ENCODE results near the genes TNNT3 and NUP98.

DNA sequence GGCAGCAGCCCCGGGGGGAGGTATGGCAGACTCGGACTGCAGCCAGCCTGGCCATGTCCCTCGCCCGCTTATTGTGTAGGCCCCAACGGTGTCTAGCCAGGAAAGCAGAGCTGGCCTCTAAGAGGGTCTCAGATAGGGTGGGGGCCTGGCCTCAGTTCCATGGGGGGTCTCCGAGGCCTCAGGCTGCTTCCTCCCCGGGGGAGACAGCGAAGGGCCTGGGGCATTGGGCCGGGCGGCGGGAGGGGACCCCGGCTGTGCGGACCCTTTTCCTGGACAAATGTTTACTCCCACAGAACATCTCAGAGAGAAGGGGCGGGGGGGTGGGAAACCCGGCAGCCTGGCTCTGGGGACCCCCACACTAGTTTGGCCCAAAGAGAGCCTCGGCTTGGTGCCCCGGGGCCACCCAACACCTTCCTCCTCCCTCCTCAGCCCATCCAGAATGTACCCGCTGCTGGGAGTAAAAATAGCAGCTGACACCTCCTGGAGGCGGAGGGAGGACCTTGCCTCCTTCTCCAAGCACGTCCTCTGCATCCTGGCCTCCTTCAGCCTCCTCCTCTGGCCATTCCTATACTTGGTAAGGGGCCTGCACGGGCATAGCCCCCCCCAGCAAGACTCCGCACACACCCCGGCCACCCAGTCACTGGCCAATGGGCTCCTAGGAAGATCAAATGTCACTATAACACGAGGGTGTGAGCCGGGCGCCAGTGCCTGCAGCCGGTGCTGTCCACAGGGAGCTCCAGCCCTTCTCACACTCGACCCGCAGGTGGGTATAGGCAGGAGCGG lies at the start of gene TNNT3:
Gene TNNT3 (plus strand): TSS at position 704 of the 783 bp plus-strand sequence.
- PRO-cap, result no peak
- RAMPAGE, long total RNA, 4 experiments, result no peak in any of the 4 experiments

GRCh38 chr11:2158144-2158923 lies 2.7 kb downstream of the INS start:
- PRO-cap, result no peak
- RAMPAGE, long total RNA, 4 experiments, result no peak in any of the 4 experiments

DNA sequence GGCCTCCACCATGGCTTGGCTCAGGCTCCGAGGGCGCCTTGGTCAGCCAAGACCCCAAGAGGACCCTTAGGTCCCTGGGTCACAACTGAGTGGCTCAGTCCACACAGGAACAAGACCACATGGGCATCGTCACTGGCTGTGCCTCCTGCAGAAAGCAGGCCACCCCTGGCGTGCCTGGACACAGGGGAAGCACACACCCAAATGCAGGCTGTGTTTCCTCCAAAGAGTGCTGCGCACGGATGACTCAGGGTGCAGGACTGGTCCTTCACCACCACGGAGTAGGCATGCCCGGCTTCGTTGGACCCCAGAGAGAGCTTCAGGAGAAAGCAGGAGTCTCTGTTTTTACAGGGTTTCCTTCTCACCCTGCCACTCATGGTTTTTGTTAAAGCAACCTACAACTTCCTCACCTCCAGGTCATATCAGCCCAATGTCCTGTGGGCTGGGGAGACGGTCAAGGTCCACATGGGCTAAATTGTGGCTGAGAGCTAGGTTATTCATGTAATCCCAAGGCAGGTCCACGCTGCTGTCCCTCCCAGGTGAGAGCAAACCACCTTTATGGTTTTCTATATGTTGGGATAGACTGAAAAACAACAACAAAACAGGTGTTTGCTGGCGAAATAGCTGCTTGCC lies 19.3 kb downstream of the TSPAN32 start:
- PRO-cap, result no peak
- RAMPAGE, long total RNA, 4 experiments, result no peak in any of the 4 experiments

DNA sequence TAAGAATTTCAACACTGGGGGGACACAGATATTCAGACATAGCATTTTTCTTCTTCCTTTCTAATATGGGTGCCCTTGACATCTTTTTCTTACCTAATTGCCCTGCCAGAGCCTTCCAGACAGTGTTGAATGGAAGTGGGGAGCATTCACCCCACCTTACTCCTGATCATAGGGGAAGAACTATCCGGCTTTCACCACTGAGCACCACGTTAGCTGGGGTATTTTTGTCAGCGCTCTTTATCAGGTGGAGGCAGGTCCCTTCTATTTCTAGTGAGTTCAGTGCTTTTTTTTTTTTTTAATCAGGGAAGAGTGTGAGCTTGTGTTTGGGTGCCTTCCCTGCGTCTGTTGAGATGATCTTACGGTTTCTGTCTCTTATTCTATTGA lies 3.4 kb upstream of the CD81 start:
- PRO-cap, result no peak
- RAMPAGE, long total RNA, 4 experiments, result no peak in any of the 4 experiments

GRCh38 chr11:2375945-2376572 lies 1.1 kb upstream of the CD81 start:
- PRO-cap, result no peak
- RAMPAGE, long total RNA, 4 experiments, result no peak in any of the 4 experiments

GRCh38 chr11:2377849-2378317 lies 773 bp downstream of the CD81 start:
- PRO-cap, result bidirectional peak, plus-strand start at chr11:2378105, minus-strand start at chr11:2377997
- RAMPAGE, long total RNA, 4 experiments, result no peak in any of the 4 experiments

DNA sequence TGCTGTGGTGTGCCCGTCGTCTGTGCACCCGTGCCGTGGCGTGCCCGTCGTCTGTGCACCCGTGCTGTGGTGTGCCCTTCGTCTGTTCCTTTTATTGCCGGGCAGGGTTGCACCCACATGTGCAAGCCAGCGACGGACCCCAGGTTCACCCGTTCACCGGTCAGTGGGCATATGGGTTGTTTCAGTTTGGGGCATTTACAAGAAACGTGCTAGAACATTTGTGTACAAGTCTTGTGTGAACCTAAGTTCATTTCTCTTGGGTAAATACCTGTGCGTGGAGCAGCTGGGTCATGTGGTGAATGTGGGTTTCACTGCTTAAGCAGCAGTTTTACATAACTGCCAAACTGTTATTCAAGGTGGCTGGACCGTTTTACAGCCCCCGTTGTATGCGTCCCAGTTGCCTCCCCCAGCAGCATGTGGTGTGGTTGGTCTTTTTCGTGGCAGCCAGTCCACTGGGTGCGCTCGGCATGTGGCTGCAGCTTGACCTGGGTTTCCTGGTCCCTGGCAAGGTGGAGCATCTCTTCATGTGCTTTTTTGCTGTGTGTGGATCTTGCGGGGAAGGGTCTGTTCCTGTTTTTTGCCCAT lies 8.6 kb downstream of the CD81 start:
- PRO-cap, result no peak
- RAMPAGE, long total RNA, 4 experiments, result no peak in any of the 4 experiments

DNA sequence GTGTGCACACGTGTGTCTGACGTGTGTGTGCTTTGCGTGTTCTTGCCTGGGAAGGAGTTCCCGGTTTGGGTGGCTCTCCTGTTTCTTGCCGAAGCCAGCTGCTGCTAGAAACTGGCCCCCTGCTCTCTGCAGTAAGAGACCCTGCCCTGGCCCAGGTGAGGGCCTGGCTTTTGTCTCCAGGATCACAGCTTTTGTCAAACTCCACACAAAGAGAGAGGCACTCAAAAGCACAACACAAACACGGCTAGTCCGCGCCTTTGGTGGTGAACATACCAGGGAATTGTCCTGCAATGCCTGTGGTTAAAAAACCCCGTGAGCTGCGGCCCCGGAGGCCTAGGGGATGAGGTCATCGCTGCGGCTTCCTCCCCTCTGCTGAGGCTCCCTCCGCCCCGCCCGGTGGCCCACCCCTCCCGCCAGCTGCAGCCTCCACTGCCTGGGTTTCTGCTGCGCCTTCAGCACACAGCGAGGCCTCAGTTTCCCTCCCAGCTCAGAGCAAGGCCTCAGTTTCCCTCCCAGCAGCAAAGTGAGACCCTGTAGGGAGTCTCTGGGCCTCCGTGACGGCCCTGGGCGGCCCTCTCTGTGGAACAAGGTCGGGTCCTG lies 88.9 kb downstream of the KCNQ1 start:
- PRO-cap, result no peak
- RAMPAGE, long total RNA, 4 experiments, result no peak in any of the 4 experiments

DNA sequence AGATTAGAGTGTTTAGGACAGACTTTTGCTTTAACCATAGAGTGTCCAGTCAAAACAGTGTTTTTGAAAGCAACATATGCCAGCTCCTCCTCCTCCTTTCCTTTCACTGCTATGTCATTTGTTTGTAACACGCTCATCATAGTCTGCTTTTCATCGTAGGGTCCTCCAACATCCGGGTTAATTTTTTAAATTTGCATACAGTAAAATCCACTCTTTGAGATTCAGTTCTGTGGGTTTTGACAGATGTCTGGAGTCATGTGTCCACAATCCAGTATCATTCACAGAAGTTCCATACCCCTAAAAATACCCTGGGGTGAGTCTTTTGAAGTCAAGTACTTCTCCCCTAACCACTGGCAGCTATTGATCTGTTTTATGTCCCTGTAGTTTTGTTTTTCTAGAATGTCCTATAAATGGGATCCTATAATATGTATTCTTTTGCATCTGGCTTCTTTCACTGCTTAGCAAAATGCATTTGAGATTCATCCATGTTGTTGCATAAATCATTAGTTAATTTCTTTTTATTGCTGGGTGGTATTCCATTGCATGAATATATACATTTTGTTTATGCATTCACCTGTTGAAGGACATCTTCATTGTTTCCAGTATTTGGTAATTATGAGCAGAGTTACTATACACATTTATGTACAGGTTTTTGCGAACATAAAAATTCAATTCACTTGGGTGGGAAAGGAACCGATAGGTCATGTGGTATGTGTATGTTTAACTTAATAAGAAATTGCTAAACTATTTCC lies 214.3 kb downstream of the KCNQ1 start:
- PRO-cap, result no peak
- RAMPAGE, long total RNA, 4 experiments, result no peak in any of the 4 experiments

DNA sequence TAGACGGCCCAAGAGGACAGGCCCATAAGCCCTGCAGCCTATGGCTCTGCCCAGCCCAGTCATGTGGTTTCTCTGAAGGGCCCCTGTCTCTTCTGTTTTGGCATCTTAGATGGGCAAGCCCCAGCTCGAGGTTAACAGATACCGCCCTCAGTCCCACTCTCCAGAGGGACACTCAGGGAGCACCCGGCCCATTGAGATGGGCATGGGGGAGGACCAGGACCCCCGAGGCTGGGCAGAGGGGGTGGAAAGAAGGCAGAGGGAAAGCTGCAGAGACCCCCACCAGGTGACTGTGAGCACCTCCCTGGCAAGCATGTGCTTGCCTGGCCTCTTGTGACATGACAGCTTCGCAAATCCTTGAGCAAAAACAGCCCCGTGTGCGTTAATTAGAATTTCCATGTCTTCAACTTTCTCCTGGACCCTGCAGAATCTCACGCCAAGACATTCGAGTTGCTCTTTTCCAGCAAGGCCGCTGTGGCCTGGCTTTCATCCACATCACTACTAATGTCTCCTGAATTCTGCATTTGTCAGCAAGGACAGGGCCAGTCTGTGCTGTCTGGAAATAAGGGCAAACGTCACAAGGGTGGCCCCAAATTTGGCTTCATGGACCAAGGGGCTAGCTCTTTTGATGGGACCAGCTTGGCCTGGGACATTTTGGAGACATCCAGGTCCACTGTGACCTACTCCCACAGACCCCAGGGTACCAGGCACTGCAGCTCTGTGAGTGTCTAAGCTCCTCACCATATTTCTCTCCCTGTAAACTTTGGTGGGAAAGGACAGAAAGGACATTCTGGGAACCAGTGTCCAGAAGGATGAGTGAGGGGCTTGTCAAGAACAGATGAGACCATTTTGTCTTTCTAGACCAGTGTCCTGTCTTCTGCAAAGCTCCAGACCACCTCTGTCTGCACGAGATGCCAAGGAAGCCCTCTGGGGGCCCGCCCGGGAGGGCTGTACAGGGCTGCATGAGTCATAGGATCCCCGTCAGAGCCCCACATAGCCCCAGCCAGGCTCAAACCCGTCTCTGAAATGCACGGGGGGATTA lies 219.2 kb downstream of the CDKN1C start:
- PRO-cap, result no peak
- RAMPAGE, long total RNA, 4 experiments, result no peak in any of the 4 experiments

DNA sequence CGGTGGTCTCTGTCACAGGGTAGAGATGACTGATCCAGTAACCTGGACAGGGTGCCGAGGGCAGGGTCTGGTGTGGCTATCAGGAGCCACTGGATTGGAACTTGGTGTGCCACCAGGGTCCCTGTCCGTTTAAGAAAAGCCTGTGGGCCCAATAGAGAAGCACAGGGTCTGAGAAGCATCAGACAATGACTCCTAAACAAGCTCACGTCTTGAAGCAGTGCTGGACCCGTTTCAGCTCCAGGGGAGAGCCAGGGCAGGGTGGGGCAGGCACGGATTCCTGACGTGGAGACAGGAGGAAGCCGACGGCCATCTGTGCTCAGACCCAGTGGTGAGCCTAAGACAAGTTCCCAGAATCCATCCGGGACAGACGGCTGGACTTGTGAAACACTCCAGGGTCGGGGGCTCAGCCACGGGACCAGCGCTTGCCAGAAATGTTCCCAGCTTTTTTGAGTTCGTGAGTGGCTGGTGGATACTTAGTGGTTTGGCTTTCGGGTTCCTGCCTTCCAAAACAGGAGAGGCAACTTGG lies 160.6 kb downstream of the CDKN1C start:
- PRO-cap, result no peak
- RAMPAGE, long total RNA, 4 experiments, result no peak in any of the 4 experiments

GRCh38 chr11:2741798-2742201 lies 143.8 kb downstream of the CDKN1C start:
- PRO-cap, result no peak
- RAMPAGE, long total RNA, 4 experiments, result no peak in any of the 4 experiments

DNA sequence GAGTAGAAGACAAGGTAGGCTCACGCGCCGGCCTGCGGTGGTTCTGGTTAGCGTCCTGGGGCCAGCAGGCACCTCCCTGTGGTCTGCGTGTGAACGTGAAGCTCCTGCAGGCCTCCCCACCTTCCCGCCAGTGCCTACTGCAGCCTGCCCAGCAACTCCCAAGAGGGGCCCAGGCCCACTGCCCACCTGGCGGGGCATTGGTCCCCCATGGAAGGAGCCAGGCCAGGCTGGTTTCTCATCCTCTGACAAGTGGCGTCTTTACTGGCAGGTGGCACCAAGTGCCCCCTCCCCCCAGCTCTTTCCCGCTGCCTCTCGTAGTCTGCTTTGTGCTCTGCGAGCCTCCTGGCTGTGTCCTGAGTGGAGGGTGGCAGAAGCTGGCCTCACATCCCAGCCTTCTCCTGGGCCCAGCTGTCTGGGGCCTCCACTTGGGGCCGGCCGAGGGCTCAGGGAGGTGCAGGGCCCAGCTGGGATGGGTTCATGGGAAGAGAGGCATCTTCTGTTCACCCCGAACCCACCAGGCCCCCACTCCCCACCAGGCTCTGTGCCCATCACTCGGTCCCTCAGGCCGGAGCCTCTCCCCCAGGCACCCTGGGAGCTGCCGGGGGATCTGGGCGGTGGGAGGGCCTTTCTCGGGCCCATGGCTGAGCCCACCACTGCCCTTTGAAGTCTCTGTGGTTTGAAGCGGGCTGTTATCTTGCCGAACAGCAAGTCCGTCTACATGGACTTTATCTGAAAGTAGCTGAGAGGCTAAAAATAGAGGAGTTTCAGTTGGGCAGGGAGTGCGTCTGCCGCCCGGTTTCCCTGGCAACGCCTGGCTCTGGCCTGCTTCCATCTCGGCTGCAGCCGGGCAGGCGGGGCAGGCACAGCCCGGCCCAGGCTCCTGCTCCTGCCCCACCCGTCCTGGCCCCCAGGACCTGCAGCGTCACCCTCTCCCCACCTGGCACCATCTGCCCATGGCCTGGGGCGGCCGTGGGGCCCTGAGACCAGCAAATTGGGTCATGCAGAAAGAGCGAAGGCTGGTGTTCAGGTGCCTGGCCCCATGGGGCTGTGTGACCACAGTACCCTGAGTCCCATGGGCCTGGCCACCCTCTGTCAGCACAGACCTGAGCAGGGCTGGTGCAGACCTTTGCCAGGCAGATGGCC lies 107.2 kb downstream of the CDKN1C start:
- PRO-cap, result no peak
- RAMPAGE, long total RNA, 4 experiments, result no peak in any of the 4 experiments

DNA sequence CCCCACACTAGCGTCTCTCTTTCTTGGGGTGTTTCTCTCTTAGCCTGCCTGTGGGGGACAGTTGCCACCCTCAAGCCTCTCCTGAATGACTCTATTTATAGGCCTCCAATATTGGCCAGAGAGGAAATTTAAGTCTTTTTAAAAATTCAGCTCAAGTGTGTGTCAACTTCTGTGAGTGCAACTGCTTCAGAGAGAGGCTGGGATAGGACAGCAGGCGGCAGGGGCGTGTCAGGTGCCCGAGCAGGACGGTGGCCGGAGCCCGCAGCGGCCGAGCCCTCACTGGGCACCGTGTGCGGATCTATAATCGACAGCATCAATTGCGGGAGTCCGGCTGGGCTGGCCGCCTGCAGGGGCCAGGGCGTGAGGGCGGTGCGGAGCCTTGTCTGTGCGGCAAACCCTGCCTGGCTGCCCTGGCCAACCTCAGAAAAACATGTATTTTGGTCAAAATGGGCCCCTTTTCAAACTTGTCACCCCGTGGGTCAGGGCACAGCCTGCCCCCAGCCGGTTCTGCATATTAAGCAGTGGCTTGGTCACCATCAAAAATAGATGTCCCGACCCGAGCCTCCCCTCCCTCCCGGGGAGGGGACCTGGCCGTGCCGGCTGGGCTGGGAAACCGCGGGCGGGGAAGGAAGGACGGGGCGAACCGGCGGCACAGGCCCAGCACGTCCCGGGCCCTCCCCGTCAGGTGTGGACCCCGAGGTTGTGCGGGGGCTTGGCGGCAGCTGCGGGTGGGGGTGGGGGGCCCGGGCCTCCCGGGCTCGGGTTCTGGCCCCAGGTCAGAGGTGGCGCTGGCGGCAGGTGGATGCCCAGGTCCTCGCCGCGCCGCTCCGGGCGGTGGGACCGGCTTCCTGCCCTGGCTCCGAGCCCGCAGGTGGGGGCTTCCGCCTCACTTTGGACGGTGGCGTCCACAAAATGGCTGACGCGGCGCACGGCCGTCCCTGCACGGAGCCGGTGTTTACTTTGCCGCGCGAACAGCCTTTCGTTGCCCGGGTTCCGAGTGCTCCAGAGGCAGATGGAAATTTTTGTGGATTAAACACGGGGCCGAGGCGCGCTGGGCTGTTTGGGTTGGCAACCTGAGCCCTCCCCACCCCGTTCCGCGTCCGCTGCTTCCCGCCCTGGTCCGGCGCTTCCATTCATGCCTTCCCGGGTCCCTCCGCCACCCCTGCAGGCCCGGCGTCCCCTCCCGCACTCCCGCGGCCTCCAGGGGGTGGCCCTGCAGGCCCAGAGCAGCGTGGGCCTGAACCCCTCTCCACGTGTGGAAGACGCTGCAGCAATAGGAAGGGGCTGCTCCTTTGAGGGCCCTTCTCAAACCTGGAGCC lies 94.1 kb downstream of the CDKN1C start:
- PRO-cap, result unidirectional peak, plus-strand start at position 889 of the sequence
- RAMPAGE, long total RNA, 4 experiments, result no peak in any of the 4 experiments

DNA sequence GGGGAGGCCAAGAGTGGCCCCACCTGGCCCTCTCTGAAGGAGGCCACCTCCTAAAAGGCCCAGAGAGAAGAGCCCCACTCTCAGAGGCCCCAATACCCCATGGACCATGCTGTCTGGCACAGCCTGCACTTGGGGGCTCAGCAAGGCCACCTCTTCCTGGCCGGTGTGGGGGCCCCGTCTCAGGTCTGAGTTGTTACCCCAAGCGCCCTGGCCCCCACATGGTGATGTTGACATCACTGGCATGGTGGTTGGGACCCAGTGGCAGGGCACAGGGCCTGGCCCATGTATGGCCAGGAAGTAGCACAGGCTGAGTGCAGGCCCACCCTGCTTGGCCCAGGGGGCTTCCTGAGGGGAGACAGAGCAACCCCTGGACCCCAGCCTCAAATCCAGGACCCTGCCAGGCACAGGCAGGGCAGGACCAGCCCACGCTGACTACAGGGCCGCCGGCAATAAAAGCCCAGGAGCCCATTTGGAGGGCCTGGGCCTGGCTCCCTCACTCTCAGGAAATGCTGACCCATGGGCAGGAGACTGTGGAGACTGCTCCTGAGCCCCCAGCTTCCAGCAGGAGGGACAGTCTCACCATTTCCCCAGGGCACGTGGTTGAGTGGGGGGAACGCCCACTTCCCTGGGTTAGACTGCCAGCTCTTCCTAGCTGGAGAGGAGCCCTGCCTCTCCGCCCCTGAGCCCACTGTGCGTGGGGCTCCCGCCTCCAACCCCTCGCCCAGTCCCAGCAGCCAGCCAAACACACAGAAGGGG lies 37.4 kb downstream of the CDKN1C start:
- PRO-cap, result no peak
- RAMPAGE, long total RNA, 4 experiments, result no peak in any of the 4 experiments

DNA sequence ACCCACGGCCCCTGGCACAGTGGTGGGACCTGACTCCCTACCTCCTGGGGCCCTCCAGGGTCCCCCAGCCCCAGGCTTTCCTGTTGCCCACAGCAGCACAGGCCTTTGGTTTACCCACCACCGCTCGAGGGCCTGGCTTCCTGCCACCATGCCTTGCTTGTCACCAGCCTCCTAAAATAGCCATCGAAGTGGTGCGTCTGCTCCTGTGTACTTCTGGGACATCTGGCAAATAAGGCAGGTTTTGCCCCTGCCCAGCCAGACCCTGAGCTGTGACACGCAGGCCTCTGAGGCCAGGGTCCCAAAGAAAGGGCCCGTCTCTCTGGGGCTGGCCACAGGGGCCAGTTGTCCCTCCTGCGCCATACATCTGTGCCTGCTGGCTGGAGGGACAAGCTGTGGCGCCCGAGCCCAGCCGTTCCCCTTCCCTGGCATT lies 12.5 kb downstream of the SLC22A18 start:
- PRO-cap, result no peak
- RAMPAGE, long total RNA, 4 experiments, result no peak in any of the 4 experiments

DNA sequence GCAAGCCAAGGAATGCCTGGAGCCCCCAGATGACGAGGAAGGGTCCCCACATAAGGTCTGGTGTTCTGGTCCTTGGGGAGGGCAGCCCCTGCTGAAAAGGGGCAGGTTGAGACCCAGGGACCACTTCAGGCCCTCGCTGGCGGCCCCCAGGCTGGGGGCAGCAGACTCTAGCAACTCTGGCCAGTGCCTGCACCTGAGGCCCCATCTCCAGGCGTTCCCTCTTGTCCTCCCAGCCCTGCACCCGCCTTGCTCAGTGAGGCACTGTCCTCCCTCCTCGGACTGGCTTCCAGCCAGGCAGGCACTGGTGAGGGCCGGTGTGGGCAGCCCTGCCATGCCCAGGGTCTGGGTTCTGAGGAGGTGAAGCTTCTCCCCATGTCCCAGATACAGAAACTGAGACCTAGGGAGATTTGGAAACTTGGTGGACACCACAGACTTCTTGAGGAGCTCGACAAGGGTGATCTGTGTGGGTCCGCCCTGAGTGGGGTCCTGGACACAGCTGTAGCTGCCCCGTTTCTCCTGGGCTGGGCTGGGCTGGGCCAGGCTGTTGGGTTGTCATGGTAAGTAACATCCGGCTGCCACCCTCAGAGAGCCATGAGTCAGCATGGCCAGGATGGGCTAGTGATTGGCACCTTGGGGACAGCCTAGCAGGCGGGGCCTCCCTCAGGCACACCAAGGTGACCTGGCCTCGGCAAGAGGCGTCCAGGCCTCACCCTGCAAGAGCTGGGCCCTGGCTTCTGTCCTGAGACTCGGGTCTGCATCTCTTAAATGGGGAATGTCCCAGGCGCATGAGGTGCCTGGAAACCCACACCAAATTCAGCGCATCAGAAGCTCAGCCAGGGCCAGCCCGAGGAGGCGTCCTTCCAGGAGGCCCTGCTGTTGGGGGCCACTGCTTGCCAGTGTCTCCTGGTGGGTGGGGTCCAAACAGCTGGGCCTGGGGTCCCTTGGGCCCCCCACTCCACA lies 11.2 kb upstream of the PHLDA2 start:
- PRO-cap, result no peak
- RAMPAGE, long total RNA, 4 experiments, result no peak in any of the 4 experiments

DNA sequence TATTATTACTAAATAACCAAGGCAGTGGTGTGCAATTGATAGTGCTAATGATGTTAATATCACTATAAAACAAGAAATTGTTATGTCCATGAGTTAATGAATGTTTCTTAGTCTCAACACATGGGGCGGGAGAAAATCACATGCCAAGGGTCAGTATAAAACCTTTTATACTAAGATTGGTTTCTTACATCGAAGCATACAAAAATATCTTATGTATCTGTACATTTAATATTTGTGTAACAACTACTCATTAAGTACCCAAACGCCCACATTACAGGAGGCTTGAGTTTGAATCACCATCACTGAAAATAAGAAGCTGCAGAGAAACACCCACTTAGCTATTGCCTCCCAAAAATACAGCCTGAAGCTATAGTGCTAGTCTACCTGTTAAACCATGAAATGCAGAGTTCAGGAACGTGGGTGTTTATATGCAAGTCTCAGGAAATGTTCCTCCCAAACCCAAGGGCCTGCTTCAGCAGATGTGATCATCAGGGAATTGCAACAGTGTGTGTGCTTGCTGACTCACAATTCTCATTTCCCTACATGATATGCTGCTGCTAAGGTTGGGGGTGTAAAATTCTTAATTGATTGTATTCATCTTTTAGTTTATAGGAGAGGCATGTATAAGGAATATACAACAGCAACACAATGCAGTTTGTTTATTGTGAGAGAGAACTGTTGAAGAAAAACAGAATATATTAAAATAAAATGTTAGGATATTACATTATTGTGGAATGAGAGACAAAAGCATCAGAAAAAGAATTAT lies 49.7 kb downstream of the NUP98 start:
- PRO-cap, result unidirectional peak, minus-strand start at position 400 of the sequence
- RAMPAGE, long total RNA, 4 experiments, result no peak in any of the 4 experiments

DNA sequence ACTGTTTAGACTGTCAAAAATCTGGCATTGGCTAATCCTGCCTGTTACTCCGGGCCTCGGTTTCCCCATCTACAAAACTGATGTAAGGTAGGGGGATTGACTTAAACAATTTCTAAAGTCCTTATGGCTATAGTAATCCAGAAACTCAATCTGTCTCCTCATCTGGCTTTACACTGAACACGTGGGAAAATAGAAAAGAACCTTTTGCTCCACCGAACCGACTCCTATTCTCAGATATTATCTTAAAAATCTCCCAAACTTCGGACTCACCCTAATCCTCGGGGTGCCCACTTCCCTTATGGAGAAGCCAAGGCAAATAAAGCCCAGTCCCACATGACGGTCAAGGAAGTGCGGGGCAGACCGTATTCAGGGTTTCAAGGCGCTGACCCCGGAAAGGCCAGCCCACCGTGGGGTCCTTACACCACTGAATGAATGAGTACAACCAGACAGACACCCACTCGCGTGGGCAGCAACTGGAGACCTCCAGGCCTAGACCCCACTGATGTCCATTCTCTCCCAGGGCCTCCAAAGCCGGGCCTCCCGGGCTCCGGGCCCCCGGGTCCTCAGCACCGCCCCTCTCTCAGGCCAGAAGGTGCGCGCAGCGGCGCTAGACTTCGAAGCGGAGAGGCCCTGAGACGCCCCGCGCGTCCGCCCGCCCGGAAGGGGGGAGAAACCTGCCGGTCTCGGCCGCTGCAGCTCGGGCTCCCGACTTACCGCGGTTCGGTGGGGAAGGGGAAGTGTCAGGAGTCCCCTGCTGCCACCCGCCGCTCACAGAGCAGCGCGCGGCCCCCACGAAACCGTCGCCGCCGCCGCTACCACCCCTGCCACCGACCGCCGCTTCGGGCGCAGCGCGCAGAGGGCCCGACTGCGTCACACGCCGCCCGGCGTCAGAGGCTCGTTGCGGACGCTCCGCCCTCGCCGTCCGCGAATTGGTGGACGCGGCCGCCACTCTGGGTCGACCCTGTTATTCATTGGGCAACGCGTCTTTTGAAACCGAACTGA lies at the start of gene NUP98:
Gene NUP98 (minus strand): TSS at position 869 of the 1,002 bp plus-strand sequence.
- PRO-cap, result unidirectional peak, plus-strand start at position 334 of the sequence; bidirectional peak, plus-strand start outside the sequence, minus-strand start at position 847 of the sequence
- RAMPAGE, long total RNA, 4 experiments, result start-site peak on the minus strand in 4 of 4 experiments, centred at positions 835 to 848 of the sequence, 53 to 815 reads per replicate

DNA sequence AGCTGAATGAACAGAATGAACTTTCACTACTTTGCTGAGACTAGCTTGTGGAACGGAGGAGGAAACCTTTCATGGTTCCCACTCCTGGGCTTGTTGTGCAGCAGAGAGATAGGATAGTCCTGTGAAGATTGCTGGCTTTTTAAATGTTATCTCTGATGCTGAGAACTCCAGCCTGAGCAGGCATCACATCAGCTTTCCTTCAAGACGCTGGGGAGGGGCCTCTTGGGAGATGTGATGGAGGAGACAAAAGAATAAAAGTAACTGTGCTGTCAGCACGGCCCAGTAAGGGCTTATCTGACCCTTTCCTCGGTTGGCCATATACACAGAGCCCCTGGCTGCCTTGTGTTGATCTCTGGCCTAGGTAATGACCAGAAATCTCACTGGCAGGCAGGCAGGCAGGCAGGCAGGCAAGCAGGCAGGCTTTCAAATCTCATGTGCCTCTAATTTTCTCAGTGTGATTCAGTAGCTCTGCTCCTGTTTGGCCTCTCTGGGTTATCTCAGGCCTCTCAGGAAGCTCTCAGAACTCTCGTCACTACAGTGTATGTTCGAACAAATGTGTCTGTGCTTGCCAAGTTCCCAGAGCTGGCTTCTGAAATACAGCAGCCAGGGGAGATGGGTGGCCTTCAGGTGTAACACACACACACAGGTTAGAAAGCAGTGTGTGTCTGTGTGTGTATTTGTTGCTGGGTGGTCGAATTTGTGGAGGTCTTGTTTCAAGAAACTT lies 12.2 kb downstream of the STIM1 start:
- PRO-cap, result no peak
- RAMPAGE, long total RNA, 4 experiments, result no peak in any of the 4 experiments

Data from esophagus squamous epithelium (tissue), 4 donors.